Left ventricle myocardium (tissue), 1 donor: ENCODE results near the gene ZNF624.

GRCh38 chr17:16652871-16654366, at the start of gene ZNF624:
TSS of gene ZNF624 (minus strand) at chr17:16653850.
- PRO-cap = unidirectional peak, minus-strand start at chr17:16653393; unidirectional peak, minus-strand start at chr17:16653592; bidirectional peak, plus-strand start at chr17:16653967, minus-strand start at chr17:16653787

- PRO-cap = no peak
Observed at GRCh38 chr17:17018487-17019183, 23.6 kb upstream of the MPRIP start.

DNA sequence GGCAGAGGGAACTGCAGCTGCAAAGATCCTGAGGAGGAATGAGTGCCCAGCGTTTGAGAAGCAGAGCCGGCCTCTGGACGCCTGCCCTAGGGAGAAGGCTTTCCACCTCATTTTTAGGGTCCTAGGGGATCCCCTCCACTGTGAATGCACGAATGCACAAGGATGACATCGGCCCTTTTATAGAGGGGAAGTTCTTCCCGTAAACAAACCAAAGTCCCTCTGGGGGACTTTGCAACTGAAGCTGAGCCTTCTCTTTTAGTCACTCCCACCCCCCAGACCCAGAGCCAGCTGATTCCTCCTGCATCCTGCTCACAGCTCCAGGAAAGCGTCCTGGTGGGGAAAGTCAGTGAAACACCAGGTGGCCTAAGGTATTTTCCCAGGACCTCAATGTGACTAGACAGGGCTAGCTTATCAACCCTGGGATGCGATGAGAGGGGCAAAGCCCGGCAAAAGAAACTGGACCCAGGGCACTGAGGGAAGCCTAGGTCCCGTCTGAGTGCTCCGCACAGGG, 13.1 kb upstream of the MPRIP start:
- PRO-cap = no peak

GRCh38 chr17:17051778-17052868, 9.9 kb downstream of the MPRIP start:
- PRO-cap = no peak

DNA sequence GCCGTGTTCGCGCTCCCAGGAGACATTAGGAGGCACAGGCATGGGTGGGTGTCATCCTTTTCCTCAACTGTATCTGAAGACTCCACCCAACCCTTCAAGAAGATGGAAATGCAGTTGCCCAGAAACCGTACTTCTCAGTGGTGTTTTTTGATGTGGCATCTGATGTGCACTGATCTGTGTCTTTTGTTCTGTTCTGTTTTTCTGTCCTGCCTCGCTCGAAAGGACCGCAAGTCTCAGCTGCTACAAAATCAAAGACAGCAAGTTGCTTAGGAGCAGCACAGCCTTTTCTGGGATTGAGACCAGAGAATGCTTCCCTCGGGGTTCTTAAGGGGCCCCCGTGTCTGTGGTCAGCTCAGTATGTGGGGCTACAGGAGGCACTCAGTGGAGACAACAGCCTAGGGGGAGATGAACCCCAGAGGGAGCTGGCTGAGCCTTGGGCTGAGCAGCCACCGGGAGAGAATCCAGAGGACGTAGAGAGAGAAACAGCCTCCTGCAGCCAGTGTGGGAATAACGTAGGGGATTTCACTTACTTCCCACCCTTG, 24.0 kb downstream of the PLD6 start:
- PRO-cap = no peak

DNA sequence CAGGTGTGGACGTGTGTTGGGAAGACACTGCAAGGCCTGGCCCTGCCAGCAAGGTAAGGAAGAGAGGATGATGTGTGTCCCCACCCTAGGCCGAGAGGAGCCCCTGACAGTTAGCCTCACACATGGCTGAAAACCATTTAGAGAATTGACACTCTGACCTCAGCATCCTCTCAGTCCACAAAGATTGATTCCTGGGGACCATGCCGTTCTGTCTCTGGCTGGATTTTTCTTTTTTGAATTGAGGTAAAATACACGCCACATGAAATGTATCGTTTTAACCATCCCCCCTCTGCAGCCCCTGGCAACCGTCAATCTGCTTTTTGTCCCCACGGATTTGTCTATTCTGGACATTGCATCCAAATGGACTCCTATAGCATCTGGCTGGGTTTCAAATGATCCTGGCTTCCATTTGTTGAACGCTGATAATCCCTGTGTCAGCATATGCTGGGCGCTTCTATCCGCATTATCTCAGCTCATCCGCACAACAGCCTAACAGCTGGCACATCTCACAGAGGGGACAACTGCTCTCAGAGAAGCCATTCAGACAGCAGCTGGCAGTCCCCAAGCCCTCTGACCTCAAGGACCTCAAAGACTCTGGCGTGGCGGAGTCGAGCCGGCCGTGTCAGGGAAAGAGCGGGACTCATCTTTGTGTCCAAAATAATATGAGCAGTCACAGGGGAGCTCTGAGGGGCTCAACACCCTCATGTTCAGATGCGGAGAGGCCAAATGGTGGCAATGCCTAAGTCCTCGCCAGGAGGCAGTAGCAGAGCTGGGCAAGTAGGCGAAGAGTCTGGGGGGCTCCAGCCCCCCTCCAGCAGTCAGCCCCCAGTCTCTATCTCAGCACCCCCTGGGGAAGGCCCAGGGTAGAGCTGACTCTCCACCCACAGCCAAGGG, 82.3 kb downstream of the NT5M start:
- PRO-cap = no peak

DNA sequence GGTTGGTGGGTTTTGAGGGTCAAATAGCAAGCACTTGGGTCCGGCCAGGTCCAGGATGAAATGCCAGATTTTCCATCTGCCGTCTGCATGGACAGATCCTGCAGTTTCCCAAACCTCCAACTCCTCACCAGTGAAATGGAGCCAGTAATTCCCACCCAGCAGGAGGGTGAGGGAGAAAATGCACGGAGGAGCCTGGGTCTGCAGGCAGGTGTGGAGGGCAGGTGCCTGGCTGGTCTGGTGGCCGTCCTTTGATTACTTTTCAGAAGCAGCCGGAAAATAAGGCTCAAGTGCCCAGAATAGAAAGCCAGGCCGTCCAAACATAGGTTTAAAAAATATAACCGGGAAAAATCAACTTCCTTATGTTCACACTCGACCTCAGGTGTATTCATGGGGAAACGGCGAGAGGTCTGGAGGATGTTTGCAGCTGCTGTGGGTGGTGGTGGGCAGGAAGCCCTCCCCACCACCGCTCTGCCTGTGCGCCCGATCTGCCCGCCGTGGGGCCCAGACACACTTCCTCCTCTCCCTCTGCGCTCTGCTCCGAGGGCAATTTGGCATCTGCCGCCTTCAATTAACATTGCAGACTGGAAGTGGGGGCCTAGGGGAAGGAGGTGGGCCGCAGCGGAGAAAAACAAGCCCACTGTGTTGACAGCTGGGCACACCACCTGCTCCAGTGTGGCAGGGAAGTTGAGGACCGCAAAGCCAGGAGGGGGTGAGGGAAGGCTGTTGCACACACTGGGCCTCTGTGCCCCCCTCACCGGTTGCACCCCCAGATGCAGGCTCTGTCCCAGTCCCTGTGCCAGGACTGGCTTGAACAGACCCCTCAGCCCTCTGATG, 73.1 kb upstream of the MED9 start:
- PRO-cap = no peak

DNA sequence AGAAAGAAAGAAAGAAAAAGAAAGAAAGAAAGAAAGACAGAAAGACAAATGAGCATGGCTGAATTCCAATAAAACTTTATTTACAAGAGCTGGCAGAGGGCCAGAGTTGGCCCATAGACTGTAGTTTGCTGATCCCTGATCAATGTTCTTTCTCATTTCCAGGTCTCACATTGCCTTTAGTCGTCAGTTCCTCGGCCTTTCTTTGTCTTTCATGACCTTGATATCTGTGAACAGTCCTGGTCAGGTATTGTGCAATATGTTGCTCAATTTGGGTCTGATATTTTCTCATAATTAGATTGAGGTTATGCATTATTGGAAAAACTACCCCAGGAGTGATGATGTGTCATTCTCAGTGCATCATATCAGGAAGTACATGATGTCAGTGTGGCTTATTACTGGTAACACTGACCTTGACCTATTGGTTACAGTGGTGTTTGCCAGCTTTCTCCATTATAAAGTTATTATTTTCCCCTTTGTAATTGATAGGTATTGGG, 68.4 kb upstream of the MED9 start:
- PRO-cap = no peak

DNA sequence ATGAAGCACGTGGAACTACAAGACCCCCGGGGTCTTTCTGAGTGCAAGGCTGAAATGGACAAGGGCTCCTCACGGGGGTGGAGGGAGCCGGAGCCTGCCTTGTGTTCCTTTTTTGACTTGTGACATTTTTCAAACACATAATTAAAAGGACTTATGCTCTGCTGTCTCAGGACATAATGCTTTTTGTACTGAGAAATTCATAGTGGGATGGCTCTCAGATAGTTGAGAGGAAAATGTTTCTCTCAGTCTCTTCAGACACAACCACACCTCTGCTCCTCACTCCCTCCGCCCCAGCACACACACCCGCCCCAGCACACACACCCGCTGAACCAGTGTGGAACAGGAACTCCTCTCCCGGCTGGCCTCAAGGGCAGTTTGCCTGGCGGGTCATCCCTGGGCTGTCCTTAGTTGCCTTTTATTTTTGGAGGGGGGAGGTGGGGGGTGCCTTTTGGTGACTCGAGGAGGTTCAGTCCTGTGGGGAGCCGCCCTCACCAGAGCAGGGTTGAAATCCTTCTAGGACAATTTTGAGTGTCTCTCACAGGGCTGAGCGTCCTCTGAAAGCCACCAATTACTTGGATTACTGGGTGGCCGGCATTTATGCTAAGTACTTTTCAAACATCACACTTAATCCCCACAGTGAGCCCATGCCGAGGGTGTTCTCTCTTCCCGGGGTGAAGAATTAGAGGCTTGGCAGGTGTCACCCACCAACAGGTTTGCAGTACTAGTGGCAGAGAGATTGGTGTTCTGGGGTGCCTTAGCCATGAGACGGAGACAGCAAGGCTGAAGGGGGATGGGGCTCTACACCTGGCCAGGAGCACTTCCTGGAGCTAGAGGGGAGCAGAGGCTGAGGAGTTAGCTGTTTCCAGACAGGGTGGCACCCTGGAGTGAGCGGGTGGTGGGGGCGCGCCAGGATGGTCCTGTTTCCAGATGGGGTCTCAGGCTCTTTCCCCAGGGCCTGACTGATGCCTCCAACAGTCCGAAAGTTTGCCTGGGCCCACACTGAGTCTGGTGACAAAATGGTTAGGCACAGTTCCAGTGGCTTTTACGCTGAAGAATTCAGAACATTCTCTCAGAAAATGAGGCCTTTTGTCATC, 2.8 kb downstream of the RASD1 start:
- PRO-cap = no peak

DNA sequence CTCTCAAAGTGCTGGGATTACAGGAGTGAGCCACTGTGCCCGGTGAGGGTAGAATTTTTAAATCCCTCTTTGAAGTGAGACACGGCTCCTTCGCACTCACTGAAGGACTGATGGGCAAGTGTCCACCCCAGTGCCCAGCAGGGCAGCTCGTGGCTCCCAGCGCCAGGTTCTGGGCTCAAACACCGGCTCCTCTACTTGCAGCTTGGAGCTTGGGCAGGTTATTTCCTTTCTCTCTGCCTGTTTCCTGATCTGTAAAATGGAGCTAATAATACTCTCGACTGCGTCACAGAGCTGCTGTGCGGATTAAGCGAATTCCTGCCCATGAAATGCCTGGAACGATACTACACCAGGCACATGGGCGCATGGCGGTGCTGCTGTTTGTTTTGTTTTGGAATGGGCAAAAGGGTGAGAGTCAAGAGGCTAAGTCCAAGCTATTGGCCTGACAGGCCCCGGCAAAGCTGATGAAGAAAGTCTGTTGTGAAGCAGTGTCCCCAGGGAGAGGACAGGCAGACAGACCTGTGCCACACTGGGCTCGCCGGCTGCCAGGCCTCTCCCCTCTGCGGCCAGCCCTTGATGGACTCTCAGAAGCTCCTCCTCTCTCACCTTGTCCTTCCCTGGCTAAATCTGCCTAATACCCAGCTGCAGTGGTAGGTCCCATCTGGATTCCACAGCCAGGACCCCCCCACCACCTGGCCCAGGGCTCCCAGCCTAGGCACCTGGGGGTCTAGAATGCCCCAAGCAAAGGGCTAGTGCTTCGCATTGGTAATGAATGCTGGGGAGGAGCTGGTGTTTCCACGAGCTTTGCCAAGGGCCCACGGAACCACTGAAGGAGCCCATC, 31.3 kb upstream of the RASD1 start:
- PRO-cap = bidirectional peak, plus-strand start at position 629 of the sequence, minus-strand start at position 528 of the sequence

- PRO-cap = no peak
Observed at GRCh38 chr17:17565531-17566133, 25.9 kb downstream of the PEMT start.

DNA sequence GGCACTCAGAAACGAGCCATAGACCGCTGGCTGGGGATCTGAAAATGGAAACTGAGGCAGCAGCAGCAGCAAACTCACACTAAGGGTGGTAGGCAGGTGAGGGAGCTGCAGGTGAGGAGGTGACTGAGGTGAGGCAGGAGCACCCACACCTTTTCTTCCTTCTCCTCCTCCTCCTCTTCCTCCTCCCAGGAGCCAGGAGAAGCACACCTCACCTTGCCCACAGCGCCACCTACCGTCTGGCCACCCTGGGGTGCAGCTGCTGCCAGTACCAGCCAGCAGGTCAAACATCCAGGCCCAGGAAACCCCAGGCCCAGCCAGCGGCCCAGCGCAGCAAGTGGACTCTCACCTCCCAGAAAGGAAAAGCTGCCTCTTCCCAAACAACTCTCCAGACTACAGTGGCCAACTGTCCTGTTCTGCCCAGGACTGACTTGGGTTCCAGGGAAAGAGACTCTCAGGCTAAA, 22.8 kb downstream of the PEMT start:
- PRO-cap = no peak

GRCh38 chr17:17570827-17571381, 20.6 kb downstream of the PEMT start:
- PRO-cap = bidirectional peak, plus-strand start at chr17:17571174, minus-strand start at chr17:17570812

- PRO-cap = no peak
Observed at GRCh38 chr17:17576780-17577684, 14.5 kb downstream of the PEMT start.

- PRO-cap = no peak
Observed at GRCh38 chr17:17663130-17664166, 17.8 kb upstream of the RAI1 start.

DNA sequence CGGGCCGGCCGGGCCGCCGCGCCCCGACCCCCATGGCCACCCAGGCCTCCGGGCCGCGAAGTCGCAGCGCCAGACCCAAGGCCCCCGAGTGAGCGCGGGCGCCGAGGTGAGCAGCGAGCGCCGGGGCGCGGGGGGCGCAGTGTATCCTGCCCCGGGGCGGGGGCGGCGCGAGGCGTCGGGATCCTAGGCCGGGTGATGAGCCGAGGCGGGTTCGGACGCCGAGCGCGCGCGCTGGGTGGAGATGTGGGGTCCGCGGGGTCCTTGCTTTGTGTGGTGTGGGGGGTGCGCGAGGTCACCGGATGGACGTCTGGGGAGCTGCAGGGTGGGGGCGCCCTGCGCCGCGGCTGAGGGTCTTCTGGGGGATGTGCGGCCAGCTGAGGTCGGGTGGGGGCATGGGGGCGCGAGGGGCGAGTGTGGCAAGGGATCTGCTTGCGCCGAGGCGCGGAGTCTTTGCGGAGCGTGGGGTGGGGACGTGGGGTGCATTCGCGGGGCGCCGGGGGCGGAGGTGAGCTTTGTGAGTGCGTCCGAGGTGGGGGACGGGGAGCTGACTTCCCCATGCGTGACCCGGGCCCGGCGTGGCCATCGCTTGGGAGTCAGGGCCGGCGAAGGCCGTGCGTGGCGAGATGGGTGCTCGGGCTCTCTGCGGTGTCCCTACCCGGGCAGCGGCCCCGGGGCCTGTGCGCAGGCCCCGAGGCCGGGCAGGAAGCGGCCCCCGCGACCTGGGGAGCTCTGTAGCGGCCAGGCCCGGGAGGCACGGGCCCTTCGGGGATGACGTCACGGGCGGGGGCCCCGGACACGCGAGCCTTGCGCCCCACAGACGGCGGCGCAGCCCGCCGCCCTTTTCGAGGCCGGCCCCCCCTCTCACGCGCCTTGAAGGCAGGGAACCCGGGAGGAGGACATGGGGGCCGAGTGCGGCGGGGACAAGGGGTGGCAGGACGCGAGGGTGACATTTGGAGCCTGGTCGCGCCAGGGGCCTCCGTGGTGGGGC, 724 bp downstream of the RAI1 start:
- PRO-cap = bidirectional peak, plus-strand start at position 181 of the sequence, minus-strand start at position 90 of the sequence; bidirectional peak, plus-strand start at position 816 of the sequence, minus-strand start at position 679 of the sequence

DNA sequence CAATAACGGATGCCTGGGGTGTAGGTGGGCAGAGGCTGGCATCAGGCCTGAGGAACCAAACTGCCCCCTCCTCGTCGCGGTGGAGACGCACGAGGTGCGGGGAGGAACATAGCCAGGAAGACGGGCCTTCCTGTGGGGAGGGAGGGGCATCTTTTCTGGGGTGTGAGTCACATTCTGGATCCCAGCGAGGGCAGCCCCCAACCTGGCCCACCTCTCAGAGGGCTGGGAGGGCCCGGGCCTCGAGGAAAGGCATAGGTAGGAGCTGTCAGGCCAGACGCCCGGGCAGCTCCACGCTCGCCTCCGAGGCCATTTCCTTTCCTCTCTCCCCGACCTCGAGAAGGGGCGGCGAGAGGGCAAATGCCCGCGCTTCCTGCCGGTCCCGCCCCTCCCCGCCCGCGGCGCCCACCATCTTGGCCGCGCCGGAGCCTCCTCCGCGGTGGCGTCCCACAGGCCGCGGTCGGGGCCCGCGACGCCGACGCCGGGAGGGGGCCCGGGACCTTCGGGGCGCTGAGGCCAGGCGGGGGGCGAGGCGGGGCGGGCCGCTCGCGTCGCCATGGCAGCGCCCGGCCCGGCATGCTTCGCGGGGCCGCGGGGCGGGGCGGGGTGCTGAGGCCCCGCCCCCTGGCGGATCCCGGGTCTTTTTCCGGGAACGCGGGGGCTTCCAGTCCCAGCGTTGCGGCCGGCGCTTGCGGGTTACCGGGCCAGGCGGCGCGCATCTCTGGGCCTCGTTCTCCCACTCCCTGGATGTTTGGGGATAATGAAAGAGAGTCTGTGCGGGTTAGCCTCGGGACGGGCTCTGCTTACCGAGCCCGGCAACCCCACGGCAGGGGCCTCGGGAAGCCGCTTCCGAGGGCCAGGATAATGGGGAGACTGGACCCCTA, 13.2 kb downstream of the RAI1 start:
- PRO-cap = bidirectional peak, plus-strand start at position 165 of the sequence, minus-strand start at position 89 of the sequence; bidirectional peak, plus-strand start at position 664 of the sequence, minus-strand start at position 526 of the sequence

GRCh38 chr17:17752109-17753247, 71.2 kb downstream of the RAI1 start:
- PRO-cap = bidirectional peak, plus-strand start at chr17:17752478, minus-strand start at chr17:17752261; unidirectional peak, plus-strand start at chr17:17752634

DNA sequence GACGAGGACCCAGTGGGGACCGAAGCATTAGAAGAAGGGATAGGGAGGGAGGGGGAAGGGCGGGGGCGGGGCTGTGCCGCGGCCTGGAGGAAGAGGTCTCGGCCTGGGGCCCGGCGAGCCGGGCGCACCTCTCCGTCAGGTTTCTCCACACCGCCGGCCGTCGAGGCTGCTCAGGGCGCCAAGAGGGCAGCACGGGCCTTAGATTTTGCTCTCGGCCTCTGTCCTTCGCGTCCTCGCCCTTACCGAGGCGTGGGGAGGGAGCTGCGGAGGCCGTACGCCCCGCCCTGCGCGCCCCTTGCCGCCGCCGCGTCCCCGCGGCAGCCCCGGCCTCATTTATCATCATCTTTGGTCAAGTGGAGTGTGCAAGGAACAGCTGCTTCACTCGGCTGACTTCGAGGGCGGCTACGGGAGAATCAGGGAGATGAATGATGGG, 54.1 kb downstream of the SREBF1 start:
- PRO-cap = unidirectional peak, plus-strand start at position 105 of the sequence

- PRO-cap = no peak
Observed at GRCh38 chr17:17809863-17810774, 26.7 kb downstream of the SREBF1 start.